ENCODE measurements around a stretch of chr15.

GRCh38 chr15:67164692-67165304 lies 89.7 kb downstream of the AAGAB start:
- RAMPAGE, total RNA = no peak

DNA sequence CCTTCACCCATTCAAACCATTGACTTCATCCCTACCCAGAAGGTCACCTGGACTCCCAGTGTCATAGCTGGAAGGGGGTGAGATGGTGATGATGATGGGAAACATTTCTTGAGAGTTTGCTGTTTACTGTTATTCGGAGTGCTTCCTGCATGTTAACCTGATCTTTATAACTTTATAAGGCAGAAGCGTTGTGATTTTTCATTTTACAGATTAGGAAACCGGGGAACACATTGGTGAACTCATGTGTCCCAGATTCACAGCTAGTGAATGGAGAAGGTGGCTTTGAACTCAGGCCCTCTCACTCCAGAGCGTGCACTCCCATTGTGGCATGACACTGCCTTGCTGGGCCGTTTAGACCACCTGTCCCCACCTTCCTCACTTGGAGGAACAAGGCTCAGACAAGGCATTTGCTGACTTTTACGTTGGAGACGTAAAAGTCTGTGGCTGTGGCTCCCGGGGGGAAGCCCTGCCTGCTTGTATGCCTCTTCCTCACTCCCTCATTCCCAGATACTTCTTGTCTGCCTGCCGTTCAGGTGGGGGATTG lies 81.9 kb downstream of the AAGAB start:
- RAMPAGE, total RNA = no peak

GRCh38 chr15:67185636-67186851 lies 68.4 kb downstream of the AAGAB start:
- RAMPAGE, total RNA = no peak

DNA sequence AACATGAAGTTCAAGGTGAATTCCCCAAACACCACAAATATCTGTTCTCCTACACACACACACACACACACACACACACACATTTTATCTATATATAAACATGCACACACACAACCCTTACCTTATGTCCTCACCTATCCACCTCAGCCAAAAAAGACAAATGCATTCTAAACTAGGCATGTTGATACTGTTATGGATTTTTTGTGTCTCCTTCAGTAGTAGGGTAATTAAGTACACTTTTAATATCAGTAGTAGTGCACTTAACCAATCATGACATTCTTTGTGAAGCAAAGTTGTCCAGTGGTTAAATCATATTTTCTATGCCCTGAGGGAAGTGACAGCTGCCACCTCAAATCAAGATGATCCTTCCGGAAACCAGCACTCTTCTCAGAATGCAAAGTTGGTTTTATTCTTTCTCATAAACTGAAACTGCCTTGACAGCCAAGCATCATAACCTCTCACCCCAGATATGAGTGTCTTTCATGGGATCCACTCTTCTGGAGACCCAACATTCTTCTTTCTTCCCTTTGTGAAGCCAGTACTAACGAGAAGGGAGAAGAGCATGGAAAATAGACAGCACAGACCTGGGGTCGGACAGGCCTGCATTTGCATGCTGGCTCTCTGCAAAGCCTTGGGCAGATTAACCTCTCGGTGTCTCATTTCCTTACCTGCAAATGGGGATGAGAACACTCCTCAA lies 13.3 kb downstream of the AAGAB start:
- RAMPAGE, total RNA = no peak

DNA sequence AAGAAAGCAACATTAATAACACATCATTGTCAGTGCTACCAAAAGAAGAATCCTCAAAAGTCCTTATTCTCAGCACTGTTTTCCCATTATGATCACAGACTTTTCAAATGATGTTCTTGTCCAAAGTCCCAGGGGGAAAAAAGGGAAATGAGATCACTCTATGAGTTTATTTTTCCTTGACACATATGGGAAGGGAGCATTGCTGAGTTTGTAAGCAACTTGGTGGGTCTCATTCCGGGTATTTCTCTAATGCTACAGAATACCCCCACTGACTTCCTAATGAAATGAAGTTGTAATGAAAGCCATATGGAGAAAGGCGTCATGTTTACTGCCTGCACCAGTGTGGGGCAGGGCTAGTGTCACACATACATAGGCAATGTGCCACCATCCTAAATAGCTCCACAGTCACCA lies 41.2 kb upstream of the C15orf61 start:
- RAMPAGE, total RNA = no peak

- RAMPAGE, total RNA = no peak
Observed at GRCh38 chr15:67522049-67522673, 1.2 kb downstream of the C15orf61 start.

DNA sequence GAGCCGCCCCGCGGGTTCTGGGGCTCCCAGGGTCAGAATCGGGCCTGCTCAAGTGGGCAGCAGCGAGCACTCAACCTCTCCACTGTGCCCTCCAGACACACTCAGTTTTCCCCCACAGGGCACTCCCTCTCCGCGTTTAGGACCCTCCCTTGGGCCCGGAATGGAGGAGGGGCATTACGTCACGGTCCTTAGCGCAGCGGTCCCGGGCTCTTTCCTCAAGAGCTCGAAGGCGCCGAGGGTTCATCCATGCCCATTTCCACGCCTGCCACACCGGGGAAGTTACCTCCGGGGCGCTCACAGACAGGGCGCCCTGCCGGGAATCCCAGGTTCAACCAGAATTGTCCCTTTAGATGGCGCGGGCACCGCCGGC lies 9.3 kb downstream of the SKOR1 start:
- RAMPAGE, total RNA = no peak

GRCh38 chr15:67915379-67916090 lies 90.2 kb downstream of the SKOR1 start:
- RAMPAGE, total RNA = no peak

DNA sequence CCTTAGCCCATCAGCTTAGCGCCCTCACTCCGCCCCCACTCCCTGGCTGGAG lies 205 bp upstream of the FEM1B start:
- RAMPAGE, total RNA = no peak

DNA sequence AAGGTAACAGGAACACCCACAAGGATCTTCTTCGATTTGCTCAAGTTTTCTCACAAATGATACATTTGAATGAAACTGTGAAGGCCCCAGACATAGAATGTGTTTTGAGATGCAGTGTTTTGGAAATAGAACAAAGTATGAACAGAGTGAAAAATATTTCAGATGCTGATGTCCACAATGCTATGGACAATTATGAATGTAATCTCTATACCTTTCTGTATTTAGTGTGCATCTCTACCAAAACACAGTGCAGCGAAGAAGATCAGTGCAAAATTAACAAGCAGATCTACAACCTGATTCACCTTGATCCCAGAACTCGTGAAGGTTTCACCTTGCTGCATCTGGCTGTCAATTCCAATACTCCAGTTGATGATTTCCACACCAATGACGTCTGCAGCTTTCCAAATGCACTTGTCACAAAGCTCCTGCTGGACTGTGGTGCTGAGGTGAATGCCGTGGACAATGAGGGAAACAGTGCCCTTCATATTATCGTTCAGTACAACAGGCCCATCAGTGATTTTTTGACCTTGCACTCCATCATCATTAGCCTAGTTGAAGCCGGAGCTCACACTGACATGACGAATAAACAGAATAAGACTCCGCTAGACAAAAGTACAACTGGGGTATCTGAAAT lies 13.1 kb downstream of the FEM1B start:
- RAMPAGE, total RNA = no peak

DNA sequence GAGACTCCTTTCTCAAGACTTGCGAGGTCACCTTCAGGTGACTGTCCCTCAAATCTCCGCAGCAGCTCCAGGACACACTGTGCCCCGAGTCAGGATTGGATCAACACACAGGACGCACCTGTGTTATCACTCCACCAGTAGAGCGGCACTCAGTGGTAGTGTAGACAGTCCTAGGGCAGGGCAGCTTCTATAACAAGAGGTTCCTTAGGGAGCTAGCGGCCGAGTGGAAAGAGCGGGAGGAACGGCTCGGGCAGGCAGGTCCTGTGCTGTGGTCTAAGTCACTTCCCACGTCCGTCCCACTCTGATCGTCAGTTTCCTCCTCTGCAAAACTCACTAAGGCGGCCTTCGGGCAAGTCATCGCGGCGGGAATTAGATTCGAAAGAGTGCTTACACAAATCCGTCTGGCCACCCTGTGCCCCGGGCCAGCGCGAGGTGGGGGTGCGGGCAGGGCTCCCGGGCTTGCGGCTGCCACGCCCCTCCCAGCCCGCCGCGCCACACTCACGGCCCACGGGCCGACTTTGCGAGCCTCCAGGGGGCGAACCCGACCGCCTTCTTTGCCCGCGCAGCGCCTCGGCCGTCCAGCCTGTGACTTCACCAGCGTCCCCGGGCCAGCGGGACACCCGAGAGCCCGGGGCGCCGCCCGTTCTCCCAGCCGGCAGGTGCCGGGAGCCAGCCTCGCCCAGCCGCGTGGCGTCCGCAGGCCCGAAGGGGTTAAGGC lies 555 bp upstream of the CORO2B start:
- RAMPAGE, total RNA = no peak

DNA sequence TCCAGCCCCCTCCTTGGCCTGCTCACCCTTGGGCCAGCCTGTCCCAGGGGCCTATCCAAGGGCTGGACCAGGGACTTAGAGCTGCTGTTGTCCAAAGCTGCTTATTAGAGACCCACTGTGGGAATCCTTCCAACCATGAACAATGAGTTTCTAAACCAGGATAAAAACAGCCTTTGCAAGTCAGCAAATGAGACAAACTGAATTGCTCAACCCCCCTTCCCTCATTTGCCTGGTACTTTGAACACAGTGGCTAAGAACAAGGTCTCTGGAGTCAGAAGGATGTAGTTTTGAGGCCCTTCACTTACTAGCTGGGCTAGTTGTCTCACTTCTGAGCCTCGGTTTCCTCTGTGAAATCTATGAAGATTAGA lies 44.8 kb downstream of the ANP32A start:
- RAMPAGE, total RNA = no peak

DNA sequence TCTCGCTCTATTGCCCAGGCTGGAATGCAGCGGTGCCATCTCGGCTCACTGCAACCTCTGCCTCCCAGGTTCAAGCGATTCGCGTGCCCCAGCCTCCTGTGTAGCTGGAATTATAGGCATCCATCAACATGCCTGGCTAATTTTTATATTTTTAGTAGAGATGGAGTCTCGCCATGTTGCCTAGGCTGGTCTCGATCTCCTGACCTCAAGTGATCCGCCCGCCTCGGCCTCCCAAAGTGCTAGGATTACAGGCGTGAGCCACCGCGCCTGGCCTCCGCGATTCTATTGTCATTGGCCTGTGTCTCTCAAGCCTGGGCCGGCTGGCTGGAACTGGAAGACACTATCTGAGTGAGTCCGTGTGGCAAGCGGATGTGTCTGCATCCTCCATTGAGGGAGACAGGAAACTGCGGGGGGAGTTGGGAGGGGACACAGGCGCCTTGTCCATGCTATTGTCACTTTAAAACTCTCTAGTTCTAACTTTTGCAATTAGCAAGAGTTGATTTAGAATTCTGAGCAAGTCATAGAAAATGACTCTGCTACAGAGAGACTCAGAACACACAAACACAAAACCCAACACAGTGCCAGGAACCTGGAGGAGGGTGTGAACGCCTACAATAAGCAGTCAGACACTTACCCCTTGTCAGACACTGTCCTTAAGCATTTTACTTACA lies 38.9 kb downstream of the ANP32A start:
- RAMPAGE, total RNA = no peak

DNA sequence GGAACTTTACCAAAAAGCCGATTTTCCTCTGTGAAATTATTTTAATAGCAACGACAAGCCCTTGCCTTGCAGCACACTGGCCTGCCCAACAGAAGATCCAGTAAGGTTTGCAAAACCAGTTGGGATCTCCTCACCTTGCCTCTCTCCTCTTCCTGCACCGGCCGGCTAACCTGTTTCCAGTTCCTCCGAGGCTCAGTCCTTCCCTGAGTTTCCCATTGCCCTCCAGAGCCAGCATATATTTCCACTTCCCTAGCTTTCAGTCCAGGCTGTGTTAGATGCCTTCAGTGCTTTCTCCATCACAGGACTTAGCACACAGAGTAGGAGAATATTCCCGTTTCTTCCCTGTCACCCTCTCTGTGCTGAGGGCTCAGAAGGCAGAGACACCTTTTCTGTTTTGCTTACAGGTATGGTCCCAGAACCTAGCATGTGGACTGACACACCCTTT lies 60.4 kb downstream of the NOX5 start:
- RAMPAGE, total RNA = no peak

DNA sequence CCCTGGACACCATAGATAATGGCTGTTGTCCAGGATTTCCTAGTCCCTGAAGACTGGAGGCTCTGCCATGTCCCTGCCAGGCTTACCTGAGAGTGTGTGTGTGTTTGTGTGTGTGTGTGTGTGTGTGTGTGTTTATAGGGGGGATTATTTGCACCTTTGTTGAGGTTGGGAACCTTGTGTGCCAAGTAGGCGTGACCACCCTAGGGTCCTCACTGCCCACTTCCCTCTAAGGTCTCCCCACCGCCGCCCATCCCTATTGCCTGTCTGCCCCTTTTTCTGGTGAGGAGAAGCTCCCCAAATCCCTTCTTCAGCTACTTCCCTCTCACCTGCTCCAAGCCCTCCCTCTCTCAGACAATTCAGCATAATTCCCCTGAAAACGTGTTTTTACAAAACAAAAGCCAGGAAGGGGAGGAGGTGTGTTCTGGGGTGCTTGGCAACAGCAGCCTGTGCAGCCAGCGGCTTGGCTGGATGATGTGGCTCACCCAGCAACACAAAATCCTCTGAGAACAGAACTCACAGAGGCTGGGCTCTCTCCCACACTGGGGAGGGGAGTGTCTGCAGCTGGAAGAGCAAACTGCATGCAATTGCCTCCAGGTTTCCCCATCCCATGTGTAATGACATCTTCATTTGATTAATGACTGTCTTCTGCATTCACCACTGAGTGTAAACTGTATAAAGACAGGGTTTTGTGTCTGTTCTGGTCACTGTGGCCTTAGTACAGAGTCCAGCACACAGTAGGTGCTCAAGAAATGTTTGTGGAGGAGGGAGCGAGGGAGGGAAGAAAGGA lies 70.3 kb upstream of the GLCE start:
- RAMPAGE, total RNA = no peak

DNA sequence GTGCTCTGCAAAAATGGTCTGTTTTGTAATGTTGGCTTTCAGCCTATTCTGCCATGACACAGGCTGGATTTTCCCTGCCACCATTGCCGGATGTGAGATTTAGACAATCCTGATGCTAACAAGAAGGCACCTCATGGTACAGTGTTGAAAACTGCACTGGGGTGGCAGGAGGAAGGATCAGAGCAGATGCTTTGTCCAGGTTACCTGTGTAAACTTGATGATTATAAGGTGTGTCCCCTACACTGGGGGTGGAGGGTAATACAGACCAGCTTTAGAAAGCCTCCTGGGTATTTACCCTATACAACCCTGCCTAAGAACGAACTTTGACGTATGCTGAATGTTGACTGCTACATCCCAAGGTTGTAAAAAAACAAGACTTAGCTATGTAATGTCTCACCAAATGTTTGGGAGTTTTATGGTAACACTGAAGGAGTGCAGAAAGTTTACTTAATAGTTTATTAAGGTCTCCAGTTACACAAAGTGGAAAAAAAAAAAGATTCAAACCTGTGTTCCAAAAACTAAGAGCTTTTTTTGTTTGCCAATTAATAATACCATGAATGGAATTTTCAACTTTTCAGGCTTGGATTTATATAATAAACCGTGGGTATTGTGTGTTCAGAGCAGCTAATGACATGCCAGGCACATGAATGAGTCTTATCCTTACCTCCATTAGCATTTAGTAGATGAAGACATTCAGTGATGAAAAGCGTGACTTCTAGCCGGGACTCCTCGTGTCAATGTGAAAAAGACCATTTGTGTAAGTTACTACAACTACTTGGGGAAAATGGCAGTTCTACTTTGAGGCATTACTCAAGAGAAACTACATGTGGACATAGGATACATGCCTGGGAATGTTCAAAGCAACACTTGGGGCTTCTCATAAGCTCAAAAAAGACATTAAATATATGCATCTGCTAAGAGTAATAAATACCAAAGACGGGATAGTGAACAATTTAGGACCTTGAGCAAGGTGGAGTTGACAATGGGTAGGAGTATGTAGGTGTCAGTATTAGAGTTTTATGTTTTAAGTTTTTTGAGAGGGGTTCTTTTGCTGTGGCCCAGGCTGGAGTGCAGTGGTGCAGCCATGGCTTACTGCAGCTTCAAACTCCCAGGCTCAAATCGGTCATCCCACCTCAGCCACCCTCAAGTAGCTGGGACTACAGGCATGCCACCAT lies 3.3 kb downstream of the RPLP1 start:
- RAMPAGE, total RNA = no peak

DNA sequence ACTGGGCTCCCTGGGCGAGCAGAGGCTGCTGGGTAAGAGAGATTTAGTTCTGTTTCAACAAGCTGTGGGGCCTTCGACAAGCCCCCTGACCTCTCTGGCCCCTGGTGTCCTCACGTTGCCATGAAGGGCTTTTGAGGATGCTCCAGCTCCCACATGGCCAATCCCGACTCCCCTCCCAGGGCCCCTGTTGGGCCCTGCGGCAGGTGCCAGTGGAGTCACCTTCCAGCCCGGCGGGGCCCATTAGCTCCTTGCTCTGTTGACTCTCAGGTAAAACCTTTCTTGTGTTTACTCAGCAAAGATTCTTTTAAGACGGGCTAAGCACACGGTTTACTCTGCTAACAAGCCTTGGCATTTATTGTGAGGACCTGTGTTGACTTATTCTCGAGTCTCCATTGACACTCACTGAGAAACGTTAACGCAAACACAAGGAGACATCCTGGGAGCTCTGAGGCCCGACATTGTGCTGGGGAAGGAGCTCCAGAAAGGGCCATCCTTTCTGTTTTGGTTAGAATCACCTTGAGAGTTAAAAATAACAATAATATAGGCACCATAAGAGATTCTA lies 15.1 kb downstream of the RPLP1 start:
- RAMPAGE, total RNA = no peak

GRCh38 chr15:69546151-69546499 lies 93.5 kb downstream of the RPLP1 start:
- RAMPAGE, total RNA = no peak

- RAMPAGE, total RNA = no peak
Observed at GRCh38 chr15:69574032-69574551, 121.5 kb downstream of the RPLP1 start.

GRCh38 chr15:69679527-69679861 lies 226.9 kb downstream of the RPLP1 start:
- RAMPAGE, total RNA = no peak

All from foreskin keratinocyte (primary cell).